ENCODE measurements around a stretch of chr2.

DNA sequence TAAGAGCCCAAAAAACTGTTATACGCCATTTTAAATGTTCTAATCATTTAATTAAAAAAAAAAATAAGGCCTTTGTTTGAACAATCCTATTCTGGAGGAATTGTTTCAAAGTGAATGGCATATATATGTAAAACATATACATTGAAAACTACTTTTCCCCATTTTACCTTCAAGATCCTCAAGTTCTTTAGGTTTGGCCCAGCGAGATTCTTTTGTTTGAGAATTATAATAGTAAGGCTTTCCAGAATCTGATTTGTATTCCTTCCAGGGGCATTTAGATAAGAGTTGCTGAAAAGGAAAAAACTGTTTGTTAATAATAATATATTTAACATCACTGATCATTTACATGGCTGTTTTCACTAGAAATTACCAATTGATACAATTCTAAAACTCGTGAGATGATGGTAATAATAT is 38.1 kb downstream of the PRPF40A start:
- RAMPAGE, total RNA, result no peak

DNA sequence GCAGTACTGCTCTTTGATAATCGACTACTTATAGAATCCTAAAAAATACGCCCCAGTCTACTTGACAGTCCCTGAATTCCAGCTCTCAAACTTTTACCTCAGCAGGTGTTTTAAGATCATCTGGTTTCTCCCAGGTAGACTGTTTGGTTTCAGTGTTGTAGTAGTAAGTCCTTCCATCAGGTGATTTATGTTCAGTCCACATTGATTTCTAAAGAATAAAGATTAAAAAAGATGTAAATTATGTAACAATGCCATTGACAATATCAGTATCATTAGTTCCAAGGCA is 36.2 kb downstream of the PRPF40A start:
- RAMPAGE, total RNA, result no peak

- RAMPAGE, total RNA, result no peak
Observed at GRCh38 chr2:152826918-152827444, 108.6 kb downstream of the ARL6IP6 start.

GRCh38 chr2:153476403-153477638 is 1.7 kb downstream of the RPRM start:
- RAMPAGE, total RNA, result no peak

DNA sequence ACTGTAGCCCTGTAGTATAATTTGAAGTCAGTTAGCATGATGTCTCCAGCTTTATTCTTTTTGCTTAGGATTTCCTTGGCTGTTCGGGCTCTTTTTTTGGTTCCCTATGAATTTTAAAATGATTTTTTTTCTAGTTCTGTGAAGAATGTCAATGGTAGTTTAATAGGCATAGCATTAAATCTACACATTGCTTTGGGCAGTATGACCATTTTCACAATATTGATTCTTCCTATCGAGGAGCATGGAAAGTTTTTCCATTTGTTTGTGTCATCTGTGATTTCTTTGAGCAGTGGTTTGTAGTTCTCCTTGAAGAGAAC is 185.7 kb upstream of the GALNT13 start:
- RAMPAGE, total RNA, result no peak

DNA sequence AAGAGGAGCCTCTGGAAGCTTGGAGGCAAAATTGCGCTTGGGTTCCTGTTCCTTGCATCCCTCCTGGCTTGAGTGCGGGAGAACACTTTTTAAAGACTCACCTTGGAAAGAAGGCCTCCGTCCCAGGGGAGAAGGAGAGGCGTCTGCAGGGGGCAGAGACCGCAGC is 146 bp upstream of the KCNJ3 start:
- RAMPAGE, total RNA, result no peak

GRCh38 chr2:156310066-156310285 is 22.5 kb downstream of the NR4A2 start:
- RAMPAGE, total RNA, result no peak

DNA sequence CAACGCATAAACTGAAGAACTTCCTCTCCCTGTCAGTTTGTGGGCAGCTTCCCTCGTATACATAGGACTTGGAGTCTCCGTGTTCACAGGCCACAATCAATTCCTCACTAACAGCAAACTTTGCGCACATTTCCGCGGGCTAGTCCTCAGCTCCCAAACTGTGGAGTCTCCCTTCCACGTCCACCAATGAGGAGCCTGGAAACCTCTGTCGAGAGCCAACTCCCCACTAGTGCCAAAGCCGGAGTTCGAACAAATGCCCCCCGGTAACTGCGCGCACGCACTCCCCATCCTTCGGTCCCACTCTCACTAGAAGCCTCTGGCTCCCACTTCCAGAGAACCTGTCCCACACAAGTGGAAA is 486 bp downstream of the NR4A2 start:
- RAMPAGE, total RNA, result no peak

DNA sequence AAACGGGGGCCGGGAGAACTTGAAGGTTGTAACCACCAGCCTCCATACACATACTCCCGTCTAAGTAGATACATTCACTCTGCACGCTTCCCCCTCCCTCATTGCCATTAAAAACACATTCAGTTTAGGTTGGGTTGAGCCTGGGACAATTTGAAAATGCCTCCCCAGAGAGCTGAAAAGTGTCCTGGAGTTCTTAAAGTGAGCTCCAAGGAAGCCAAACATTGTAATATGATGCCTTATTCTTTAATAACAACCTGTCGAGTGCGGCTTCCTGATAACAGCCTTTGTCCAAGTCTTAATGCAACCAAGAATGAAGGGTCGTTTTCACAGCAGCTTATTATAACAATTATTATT is 2.4 kb upstream of the NR4A2 start:
- RAMPAGE, total RNA, result no peak

DNA sequence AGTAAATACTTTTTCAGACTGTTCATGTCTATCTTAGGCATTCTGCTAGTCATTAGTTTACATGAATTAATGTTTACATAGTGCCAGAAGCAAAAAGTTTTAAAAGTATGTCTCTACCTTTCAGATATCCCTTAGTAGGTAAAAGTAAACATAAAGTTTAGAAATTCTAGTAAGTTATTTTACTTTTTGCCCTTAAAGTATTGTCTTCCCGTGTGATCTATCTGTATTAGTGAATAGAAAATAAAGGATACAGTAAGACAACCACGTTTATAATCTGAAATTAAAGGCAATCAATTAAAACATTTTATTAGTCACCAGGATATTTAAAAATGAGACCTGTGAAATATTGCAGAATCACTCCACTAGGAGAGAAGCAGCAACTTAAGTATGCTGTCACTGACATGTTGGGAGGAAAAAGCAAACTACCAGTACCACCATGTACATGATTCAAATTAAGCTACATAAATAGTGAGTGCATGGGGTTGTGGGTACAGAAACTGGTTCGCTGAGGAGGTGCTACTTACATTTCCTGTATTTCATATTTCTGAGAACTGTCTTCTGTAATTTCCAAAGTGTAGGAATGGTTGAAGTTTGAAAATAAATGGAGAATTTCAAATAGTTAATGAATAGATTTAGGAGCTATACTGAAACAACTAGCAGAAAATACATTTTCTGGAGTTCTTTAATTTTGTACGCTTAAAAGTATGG is 7.7 kb upstream of the NR4A2 start:
- RAMPAGE, total RNA, result no peak

- RAMPAGE, total RNA, result no peak
Observed at GRCh38 chr2:156437756-156438589, 1.8 kb downstream of the GPD2 start.

GRCh38 chr2:156455242-156455741 is 19.1 kb downstream of the GPD2 start:
- RAMPAGE, total RNA, result no peak

DNA sequence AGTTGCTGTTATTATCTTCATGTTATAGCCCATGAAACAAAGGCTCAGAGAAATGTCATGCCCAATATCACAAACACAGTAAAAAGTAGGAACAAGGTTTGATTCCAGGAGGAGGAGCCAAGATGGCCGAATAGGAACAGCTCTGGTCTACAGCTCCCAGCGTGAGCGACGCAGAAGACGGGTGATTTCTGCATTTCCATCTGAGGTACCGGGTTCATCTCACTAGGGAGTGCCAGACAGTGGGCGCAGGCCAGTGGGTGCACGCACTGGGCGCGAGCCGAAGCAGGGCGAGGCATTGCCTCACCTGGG is 42.8 kb upstream of the ERMN start:
- RAMPAGE, total RNA, result no peak

GRCh38 chr2:157438912-157439261 is 5.0 kb downstream of the CYTIP start:
- RAMPAGE, total RNA, result no peak

- RAMPAGE, total RNA, result no peak
Observed at GRCh38 chr2:157470196-157470747, 26.4 kb upstream of the CYTIP start.

DNA sequence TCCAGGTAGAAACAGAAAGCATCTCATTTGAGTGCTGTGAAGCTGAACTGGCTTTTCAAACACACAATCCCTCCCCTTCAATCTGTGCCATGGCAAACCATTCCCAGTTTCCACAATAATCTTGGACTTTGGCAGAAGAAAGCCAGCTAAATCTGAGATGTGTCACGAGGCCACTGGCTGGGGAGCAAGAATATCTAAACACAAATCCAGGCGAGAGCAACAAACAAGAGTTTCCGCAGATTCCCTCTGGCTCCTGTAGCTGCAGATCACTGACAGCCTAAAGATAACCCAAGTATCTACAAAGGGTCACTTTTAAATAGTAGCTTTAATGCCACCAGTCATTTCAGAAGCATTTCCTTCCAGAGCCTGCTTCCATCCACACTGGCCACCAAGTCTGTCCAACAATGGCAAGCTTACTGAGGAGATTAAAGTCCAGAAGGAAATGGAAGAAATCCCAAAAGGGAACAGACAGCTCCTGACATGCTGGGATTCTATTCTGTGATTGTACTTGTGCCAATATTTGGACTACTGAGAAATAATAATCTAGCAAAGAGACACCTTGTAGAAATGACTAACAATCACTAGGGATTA is 86.8 kb downstream of the ACVR1 start:
- RAMPAGE, total RNA, result no peak

DNA sequence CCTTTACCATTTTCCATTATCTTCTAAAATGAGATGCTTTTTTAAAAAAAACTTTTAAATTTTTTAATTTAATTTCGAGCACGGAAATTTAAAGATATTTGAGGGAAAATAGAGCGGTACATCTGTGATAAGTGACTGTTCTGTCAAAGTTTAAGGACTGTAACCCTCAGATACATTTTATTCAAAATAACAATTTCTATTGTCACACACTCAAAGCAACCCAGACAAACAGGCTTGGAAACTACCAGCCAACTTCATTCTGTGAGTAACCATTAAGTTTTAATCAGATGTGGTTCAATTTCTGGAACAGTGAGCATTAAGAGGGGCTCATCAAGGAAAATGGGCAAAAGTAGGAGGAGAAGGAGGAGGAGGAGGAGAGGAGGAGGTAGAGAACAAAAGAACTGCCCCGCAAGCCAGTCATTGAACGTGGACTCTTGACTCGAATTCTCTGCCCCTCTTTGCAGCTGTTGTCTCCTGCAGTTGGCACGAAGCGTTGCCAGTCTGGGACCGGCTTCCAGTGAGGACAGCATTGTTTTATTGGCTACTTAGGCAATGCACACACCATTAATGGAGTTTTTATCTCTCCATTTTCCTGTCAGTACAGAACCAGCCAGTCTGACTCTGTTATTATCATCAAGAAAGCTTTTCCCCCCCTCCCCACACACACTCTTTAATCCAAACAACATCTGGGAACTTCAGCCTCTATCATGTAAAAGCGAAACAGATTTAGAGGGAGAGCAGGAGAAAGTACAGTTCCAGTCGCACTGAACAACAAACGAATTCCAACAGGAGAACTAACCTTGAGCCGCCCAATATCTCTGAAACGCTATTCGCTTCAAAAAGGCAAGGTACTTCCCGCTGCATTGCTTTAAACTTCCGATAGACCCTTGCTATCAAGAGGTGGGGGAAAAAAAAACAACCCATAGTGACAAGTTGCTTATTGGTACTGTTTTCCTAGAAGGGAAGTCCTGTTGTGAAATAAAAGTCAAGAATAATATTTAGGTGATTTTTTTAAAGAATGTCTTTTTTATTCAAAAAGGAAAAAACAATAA is 38.4 kb downstream of the ACVR1 start:
- RAMPAGE, total RNA, result no peak

- RAMPAGE, total RNA, result no peak
Observed at GRCh38 chr2:157874583-157875331, 1.4 kb downstream of the ACVR1 start.

DNA sequence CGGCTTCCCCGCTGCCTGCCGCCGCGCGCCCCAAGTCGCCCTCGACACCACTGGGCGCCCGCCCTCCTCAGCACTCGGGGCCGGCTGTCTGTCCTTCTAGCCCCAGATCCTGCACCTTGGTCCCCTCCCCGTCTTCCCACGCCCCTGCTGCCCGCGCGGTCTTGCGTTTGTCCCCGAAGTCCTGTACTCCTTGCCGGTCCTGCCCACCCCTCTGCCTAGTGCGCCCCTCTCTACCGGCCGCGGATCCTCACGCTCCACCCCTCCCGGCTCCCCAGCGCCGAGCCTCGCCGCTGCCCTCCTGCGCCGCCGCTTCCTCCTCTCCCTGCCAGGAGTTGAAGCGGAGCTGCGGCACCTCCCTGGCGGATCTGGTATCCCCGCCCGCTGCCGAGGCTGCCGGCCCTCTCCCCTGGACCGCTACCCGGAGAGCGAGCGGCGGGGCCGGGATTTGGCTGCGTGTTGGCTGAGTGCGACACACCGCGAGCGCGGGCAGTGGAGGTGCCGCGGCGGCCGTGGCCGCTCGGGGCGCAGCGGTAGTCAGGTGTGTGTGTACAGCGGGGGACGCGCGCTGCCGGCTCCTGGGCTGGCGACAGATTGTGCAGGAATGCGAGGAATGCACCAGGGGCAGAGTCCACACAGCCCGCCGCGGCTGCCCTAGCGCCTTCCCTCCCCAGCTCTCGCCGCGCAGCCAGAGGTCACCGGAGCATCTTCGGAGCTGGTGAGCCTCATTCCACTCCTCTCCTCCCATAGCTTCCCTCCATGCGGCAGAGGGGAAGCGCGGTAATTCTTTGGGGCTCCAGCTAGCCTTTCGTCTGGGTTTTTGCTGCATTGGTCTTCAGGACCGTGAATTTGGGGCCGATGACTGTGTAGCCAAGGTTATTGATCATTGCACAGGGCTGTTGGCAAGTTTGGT is 1.1 kb downstream of the PKP4 start:
- RAMPAGE, total RNA, result no peak

GRCh38 chr2:158459189-158460126 is 2.7 kb downstream of the PKP4 start:
- RAMPAGE, total RNA, result no peak